Colon Carcinoma Metastatic in the Brain (tissue), 2 donors: ENCODE measurements around a stretch of chr9.

GRCh38 chr9:130866337-130866896, 30.2 kb downstream of the QRFP start:
- PRO-cap, 2 experiments = no peak in any of the 2 experiments

- PRO-cap, 2 experiments = no peak in any of the 2 experiments
Measured at GRCh38 chr9:130932762-130933104, 6.3 kb downstream of the FIBCD1 start.

DNA sequence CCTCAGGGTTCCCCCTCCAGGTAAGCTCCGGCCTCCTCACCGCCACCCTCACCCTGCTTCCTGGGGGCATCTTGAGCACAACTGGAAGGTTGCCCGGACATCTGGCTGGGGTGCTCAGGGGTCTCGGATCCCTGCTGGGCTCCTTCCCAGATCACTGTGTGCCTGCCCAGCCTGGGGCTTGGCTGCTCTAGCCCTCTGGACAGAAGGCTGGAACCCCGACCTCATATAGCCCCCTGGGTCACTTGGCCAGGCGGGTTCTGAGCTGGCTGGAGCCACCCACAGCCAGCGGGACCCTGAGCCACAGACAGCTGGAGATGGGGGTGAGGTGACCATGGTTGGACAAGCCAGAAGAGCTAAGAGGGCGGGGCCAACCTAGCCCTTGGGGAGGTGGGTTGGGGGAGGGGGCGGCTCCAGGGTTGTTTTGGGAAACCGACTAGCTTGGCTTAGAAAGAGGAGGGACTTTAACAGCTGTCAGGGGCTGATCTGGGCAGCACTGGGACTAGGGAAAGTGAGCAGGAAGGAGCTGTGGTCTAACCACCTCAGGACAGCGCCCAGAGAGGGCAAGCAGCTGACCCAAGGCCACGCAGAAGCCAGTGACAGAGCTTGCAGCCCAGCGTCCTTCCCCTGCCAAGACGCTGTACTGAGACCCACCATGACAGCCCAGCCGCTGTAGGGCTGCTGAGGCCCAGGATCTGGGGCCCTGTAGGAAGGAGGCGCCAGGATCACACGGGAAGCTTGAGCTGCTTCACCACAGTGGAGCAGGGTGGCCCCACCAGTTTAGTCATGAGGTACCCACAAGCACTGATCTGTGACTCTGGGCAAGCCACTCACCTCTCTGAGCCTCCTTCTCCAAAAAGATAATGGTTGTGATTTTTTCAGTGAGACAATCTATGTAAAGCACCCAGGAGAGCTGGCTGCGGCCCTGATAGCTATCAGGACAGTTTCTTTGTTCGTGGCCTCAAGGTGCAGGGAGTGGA, 2.2 kb downstream of the AIF1L start:
- PRO-cap, 2 experiments = no peak in any of the 2 experiments

GRCh38 chr9:131234689-131235123, 41.6 kb downstream of the FAM78A start:
- PRO-cap, 2 experiments = no peak in any of the 2 experiments

GRCh38 chr9:131272855-131273738, 3.2 kb downstream of the FAM78A start:
- PRO-cap, 2 experiments = no peak in any of the 2 experiments

GRCh38 chr9:131436208-131437395, 42.7 kb downstream of the PRRC2B start:
- PRO-cap, 2 experiments = no peak in any of the 2 experiments

DNA sequence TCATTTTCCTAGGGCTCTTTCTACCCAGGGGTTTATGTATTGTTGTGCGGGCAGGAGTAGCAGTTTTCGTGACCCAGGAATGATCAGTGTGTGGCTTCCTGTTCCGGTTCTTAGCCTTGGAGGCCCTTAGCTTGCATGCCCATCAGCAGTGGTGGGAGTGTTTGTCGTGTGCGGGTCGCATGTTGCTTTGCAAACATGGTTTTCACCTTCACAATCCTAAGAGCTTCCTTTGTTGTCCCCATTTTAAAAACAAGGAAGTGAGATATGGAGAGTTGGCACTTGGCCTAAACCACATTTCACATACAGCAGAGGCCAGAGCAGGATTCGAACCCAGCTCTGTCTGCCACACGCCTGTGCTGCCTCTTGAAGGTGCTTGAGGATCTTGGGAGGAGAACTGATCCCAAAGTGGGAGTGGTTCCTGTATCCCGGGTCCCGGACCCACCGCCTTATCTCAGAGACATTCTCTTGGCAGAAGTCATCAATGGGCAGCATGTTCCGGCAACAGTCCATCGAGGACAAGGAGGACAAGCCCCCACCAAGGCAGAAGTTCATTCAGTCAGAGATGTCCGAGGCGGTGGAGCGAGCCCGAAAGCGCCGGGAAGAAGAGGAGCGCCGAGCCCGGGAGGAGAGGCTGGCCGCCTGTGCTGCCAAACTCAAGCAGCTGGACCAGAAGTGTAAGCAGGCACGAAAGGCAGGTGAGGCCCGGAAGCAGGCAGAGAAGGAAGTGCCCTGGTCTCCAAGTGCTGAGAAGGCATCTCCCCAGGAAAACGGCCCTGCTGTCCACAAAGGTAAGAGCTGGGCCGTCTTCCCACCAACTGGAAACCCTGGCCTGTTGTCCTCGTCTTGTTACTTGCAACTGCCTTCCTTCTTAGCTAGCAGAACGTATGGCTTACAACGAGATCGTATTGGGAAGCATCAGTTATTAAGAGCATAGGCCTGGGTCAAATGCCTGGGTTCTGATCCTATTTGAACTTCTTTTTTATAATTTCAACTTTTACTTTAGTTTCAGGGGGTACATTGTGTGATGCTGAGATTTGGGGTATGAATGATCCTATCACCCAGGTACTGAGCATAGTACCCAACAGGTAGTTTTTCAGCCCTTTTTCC, 38.1 kb upstream of the POMT1 start:
- PRO-cap, 2 experiments = no peak in any of the 2 experiments

DNA sequence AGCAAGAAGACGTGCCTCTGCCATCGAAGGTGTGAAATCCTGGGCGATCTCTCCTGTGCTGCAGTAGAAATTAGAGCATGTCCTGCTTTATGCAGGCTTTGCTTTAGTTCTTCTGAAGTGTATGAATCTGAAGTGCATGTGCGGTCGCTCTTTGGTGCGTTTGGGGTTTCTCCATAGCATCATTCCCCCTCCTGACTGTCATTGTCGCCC, 11.6 kb upstream of the POMT1 start:
- PRO-cap, 2 experiments = no peak in any of the 2 experiments

- PRO-cap, 2 experiments = no peak in any of the 2 experiments
Measured at GRCh38 chr9:131522000-131522708, 8.9 kb downstream of the UCK1 start.

- PRO-cap, 2 experiments = no peak in any of the 2 experiments
Measured at GRCh38 chr9:131587665-131588108, 42.4 kb downstream of the PRRT1B start.

DNA sequence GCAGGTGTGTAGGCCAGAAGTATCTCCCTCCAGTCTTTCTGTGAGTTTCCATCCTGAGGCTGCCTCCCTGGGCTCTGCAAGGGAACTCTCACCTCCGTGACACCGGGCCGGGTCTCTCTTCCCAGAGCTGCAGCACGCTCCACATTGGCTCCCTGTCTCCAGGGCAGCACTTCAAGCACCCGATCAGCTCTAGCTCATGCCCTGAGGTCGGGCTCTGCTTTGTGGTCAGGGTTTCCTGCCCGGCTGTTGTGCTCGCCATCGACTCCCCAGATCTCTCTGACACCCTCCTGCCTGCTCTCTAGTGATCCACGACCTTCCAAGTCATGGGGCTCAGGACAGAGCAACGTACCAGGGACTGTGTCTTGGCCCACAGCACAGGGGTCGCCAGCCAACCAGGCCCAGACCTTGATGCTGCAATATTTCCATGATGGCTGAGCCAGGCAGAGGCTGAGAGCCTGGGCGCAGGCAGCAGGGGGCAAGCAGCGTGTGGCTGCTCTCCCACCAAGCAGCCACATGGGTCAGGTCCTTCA, 45.1 kb downstream of the PRRT1B start:
- PRO-cap, 2 experiments = no peak in any of the 2 experiments

DNA sequence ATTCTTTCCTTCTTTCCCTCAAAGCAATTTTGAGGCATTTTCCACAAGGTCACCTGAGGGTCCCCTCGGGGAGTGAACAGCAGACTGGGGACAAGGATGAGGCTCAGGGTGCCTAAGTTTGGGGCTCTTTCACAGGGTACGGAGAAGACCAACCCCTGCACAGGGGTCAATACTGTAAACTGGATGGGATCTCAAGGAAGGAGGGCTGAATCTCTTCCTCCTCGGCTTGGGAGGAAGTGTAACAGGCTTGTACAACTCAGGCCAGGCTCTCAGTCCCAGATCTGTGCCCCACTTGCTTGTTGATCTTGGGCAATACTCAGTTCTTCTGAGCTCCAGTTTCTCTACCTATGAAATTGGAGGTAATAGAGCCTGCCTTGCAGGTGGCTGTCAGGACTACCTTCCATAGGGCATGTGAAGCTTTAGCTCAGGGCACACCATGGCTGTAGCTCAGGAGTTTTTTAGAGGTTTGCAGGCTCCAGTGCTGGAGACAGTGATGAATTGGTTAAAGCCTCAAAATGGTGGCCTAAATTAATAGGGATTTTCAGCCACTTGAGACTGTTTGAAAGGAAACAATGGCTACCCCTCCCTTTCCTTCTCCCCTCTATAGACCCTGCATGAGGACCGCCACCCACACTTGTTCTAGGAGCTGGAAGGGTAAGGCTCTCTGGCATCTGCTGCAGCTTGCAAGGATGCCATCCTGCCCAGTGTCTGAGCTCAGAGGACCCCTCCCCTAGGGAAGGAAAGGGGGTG, 78.7 kb downstream of the PRRT1B start:
- PRO-cap, 2 experiments = no peak in any of the 2 experiments

DNA sequence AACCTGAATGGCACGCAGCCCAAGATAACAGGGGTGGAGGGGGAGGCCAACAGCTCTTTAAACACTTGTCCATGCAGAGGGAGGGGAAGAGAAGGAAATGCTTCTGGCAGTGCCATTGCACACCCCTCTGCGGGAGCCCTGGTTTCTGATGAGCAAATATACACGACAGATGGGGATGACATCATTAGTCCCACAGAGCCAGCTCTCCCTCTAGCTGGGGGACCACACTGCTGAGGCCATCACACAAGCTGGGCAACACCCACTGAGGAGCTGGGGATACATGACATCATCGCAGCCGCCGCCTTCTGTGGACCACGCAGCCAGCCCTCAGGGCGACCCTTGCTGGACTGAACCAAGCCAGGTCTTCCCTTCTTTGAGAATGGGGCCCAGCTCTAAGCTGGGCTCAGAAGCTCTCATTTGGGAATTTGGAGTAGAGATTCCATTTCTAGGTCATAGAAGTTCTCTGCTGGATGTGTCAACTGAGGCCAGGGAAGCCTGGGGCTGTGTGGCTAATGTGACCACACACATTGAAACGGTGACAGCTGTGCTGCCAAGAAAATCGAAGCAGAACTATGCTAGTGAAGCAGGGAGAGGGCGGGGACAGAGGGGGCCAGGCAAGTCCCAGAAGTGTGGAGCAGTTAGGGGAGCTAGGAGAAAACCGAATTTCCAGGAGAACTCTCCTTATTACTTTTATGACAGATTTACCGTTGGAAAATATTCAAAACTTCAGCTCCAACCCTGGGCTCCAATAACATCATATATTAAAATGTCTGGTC, 79.5 kb downstream of the PRRT1B start:
- PRO-cap, 2 experiments = no peak in any of the 2 experiments

DNA sequence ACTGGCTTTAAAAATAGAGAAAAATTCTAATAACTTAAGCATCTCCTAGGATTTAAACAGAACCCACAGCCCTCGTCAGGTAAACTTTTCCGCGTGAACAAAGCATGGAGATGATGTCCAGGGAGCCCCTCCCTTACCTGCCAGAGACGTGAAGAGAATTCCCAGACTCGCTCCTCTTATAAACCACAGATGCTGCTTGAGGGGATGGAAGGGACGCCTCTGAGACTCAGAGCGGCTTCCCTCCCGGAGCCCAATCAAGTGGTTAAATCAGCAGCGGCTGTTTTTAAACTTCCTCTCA, 71.9 kb downstream of the RAPGEF1 start:
- PRO-cap, 2 experiments = no peak in any of the 2 experiments

DNA sequence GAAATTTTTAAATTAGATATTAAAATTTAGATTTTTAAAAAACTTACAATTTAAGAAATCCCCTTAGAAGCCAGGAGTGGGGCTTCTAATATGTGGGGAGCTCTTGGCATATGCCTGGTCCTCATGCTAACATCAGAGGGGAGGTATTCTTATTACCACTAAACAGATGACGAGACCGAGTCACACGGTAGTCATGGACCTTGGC, 71.6 kb downstream of the RAPGEF1 start:
- PRO-cap, 2 experiments = no peak in any of the 2 experiments

DNA sequence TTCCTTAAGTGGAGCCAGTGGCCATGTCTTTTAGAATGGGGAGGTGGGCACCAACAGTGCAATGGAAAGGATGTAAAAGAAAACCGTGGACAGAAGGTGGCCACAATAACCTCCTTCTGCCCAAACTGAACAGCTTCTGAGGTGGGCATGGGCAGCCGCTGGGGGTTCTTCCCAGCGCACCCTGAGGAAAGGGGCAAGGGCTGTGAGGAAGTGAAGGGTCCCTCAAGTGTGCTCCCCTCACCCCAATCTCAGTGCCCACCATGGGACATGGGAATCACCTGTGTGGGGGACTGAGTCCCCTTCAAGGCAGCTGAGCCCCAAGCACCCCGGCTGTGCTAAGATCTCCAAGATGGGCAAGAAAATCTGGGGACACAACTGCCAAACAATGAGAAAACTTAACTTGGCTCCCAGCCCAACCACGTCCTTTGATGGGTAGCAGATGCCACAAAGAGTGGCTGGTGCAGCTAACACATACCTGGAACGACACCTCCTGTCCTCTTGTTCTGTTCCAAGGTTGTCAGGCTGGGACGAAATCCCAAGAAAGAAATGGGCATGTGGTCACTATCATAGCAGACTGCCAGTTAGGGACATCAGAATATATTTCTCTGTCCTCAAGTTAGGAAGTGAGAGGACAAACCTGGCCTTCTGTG, 63.7 kb downstream of the RAPGEF1 start:
- PRO-cap, 2 experiments = no peak in any of the 2 experiments

- PRO-cap, 2 experiments = no peak in any of the 2 experiments
Measured at GRCh38 chr9:131707653-131708160, 32.2 kb downstream of the RAPGEF1 start.

DNA sequence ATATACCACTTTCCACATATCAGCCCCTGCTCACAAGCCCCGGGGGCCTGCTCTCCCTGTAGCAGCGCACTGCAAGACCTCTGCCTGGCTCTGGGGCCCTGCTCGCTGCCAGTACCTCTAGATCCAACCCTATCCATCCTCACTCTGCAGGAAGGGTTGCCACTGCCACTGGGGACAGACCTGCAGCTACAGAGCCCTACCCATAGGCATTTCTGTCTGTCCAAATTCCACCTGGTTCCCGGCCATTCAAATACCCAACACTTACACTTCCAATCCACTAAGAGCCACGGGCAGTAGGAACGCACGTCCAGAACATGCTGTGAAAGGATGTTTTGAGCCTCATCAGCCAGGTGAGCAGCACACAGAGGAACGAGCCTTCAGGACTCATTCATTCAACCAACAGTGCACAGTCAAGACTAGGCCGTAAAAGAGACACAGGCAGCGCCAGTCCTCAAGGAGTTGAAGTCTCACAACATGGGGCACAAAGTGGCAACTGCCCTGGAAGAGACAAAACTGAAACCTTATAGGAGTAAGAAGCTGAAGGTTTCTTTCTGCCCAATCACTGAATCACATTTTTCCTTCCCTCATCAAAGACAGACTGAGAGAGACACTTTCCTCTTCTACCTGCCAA, 75.1 kb downstream of the MED27 start:
- PRO-cap, 2 experiments = no peak in any of the 2 experiments

DNA sequence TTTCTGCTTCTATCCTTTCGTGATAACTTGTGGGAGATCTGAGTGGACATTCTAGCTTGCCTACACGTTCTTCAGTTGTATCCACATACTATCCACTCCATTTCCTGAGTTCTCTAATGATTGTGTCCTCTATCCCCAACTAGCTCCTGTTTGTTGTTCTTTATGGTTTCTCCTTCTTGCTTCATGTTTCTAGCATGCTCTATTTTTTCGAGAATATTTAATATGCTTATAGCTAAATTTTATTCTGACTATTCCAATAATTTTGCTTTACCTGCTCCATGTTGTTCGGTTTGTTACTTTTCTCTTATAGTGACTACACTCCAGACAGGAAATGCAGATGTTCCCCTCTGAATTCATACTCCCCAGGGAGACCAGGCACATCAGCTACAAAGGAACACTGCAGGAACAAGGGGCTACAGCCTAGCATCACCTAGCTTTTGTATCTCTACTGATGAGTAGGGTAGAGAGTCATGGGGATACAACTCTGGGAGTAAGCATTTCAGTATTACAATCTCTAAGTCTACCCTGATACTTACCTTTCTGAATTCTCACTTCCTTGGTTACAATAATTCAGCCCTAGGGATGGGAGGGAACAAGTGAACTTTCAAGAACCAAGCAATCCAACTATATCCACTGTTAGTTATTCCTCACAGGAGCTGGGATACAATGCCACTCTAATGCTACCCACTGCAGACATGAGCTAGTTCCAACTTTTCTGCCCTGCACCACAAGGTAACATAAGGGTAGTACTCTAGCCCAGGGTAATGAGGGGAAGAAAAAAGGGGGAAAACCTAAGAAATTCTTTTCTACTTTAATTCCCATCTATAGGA, 36.5 kb downstream of the SETX start:
- PRO-cap, 2 experiments = no peak in any of the 2 experiments

DNA sequence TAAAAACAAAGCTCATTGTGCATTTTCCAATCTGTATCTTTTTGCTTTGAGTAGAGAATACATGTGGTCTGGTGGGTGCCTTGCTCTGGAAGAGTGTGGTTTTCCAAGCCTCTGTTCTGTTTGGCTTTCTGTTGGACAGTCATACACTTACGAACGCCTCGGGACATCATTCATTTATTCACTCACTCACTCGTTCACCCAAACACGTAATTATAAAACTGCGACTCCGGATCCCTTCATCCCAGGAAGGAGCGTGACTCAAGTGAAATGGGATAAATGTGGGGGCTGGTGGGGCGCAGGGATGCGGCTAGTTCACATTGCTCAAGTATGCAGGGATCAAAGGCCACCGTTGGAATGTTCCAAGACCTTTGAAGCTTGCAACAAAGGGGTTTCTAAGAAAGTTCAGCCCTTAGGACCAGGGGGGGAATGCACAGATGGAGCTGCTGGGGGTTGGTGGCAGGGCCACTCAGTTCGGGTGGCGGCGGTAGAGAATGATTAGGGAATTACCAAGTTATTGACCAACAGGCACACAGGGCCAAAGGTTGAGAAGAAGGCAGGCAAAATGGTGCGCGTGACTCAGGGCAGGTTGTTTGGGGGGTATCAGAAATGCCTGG, 64.3 kb downstream of the CFAP77 start:
- PRO-cap, 2 experiments = no peak in any of the 2 experiments